AG09319 (cell line): ENCODE measurements around a stretch of chr11.

DNA sequence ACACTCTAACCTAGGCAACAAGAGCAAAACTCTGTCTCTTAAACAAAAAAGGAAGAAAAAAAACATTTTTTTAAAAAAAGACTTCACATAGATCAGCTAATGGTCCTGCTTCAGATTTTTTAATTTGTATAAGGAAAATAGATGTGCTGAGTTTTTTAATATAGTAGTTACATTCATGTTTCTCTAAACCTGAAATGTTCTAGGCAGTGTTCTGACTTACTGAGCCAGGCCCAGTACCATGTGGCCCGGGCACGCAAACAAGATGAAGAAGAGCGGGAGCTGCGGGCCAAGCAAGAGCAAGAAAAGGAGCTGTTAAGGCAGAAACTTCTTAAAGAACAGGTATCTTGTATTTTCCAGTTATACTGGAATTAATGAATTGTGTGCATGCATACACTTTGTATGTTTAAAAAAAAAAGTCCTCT lies 21.3 kb downstream of the CTR9 start:
- RRBS, result no CpG with 5 or more reads among the region's 4 CpGs

DNA sequence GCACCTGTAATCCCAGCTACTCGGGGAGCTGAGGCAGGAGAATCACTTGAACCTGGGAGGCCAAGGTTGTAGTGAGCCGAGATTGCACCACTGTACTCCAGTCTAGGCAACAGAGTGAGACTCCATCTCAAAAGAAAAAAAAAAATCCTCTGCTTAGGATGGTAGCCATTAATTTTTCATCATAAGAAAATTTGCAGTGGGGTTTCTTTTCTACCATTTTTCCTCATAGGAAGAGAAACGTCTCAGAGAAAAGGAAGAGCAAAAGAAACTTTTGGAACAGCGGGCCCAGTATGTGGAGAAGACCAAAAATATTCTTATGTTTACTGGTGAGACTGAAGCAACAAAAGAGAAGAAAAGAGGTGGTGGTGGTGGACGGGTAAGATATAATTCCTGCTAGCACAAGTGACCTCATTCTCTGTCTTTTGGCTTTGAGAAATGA lies 21.9 kb downstream of the CTR9 start:
- RRBS, result no CpG with 5 or more reads among the region's 5 CpGs

GRCh38 chr11:10899036-10899947 lies 41.4 kb upstream of the ZBED5 start:
- RRBS, result no CpG with 5 or more reads among the region's 10 CpGs

DNA sequence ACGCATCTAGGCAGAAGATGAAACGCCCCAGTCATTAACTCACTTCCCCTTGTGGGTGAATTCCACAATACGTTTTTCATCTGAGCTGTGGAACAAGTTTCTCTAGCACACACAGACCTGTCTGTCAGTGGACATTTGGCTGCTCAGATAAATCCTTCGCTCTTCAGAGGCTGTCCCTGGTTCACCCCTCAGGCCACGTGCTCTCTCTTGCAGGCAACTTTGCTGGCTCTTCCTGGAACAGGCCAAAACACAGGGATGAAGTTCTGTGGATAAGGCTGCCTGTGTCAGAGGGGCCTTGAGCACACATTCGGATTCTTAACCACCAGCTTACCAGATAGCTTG lies 42.1 kb upstream of the ZBED5 start:
- RRBS, result no CpG with 5 or more reads among the region's 6 CpGs

- RRBS, result no CpG with 5 or more reads among the region's 4 CpGs
These were observed 181.8 kb downstream of the CSNK2A3 start for GRCh38 chr11:11171205-11171762.

DNA sequence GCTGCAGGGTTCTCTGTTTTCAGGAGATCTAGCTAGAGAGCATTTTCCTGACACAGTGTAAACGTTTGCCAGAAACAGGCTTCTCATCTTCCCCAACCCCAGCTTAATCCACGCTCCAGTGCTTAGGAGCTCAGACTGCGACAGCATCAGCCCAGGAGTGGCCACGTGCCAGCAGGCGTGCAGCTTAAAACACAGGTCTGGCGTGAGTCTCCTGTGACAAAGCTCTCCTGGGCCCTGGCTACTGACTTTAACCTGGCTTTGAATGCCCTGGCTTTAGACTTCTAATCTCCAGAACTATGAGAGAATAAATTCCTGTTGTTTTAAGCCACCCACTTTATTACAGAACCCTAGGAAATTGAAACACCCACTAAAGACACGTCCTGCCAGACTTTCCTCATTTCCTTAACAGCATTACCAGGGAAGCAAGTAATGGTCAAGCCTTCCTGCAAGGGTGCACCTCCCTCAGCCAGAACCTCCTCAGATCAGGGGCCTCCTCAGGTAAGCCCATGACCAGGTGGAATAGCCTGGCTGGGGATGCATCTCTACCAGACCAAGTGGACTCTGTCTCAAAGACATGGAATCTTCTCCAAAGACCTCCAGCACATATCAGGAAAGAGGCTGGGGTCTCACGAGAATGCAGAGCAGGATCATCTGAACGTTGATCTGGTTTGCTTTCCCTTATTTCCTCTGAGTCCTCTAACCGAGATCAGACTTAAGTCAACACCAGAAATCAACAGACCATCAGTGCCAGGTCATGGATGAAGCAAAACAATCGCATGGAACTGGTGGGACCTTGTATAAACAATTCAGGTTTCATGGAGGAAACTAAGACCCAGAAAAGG lies 66.3 kb downstream of the GALNT18 start:
- RRBS, result no CpG with 5 or more reads among the region's 11 CpGs

DNA sequence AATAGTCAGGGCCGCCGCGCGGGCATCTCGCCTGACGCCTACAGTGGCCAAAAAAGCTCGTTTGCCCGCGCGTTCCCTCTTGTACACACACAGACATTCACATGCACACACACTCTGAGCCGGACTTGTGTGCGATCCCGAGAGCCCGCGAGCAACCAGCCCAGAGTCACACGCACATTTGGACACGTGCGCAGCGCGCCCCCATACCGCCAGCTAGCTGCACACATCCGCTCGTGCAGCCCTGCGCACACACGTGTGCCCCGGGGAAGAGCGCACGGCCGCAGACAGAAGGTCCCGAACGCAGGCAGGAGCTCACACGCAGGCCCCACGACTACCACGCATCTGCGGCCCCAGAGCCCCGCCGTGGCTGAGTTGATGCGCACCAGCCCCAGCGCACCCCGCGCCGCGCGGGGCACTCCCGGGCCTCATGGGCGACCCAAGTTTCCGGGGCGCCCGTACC lies 875 bp downstream of the GALNT18 start:
- RRBS, result no CpG with 5 or more reads among the region's 49 CpGs

DNA sequence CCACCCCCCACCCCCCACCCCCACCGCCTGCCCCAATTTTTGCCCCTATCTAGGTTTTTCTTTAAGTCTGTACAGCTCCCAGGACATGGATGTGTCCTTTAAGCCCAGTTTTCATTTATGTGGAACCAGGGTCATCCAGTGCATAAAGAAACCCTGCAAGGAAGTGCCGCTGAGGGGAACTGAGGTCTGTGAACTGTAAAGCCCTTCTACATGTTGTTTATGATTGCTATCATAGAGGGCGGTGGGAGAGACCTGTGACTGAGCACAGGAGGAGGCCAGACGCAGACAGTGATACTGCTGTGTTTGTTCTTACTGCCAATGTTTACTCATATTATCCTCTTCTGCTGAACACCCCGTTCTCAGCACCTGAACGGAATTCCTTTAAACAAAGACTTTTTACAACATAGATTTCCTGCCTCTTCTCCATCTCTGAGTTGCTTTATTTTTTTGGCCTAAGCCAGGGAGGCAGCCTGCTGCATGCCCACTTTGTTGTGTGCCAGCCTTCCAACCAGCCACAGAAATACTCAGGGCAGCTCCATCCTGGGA lies 949 bp upstream of the GALNT18 start:
- RRBS, result no CpG with 5 or more reads among the region's 6 CpGs

DNA sequence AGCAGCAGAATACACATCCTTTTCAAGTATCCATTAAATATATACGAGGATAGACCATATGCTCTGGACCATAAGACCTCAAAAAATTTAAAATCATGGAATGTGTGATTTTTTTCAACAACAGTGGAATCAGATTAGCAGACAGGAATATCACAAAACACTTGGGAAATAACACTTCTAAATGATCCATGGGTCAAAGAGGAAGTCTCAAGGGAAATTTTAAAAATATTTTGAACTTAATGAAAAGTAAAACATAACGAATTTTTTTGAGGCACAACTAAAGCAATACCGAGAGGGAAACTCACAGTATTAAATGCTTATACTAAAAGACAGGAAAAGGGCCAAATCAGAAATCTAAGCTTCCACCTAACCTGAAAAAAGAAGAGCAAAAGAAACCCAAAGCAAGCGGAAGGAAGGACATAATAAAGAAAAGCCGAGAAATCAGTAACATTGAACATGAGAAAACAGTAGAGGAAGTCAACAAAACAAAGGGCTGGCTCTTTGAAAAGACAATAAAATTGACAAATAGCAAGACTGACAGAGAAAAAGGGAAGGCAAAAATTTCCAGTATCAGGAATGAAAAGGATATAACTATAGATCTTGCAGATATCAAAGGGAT lies 70.1 kb downstream of the USP47 start:
- RRBS, result no CpG with 5 or more reads among the region's 5 CpGs

DNA sequence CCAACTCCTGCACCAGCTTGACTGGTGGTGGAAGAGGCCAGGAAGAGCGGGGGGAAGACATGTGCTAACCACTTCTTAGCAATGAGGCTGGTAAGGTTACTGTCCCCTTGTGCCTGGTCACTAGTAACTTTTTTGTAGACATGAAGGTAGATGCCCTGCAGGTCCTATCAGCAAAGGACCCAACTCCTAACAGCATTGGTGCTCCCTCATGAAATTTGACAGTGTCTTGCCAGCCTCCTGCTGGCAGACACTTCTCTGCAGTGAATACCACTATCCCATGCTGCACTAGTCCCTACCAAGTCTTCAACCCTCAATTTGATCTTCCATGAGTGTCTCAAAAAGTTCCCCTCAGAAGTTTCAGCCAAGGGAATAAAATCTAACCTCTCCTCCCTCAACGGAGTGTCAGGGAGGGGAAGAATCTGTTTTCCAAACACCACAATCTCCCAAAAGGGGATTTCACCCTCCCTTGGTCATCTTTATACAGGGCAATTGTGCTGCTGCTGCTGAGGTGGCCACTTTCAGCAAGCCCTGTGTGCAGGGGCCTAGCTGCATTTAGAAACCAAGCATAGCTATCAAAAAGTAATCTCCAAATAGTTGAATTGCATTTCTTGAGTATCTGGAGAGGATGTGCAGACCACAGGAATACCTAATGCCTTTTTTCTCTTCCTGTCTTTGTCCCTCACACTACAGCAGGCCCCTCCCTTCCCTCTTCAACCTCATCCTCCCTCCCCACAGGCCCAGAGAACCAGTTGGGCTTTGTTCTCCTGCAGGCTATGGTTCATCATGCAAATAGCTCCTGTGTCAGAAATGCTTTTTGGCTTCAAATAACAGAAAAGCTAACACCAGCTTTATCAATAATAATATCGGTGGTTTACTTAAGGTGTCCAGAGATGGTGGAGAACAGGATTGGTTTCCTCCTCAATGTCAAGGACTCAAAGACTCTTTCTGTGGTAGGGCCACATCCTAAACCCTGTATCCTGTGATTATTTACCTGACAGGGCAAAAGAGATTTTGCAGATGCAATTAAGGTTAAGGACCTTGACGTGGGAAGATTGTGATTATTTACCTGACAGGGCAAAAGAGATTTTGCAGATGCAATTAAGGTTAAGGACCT lies 47.9 kb downstream of the DKK3 start:
- RRBS, result no CpG with 5 or more reads among the region's 4 CpGs

DNA sequence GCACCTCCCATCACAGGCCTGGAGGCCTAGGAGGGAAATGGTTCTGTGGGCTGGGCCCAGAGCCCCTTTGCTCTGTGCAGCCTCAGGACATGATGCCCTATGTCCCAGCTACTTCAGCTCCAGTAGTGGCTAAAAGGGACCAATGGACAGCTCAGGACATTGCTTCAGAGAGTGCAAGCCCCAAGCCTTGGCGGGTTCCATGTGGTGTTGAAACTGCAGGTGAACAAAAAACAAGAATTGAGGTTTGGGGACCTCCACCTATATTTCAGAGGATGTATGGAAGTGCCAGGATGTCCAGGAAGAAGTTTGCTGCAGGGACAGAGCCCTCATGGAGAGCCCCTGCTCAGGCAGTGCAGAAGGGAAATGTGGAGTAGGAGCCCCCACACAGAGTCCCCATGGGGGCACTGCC lies 14.7 kb upstream of the DKK3 start:
- RRBS, result no CpG with 5 or more reads among the region's 1 CpG

DNA sequence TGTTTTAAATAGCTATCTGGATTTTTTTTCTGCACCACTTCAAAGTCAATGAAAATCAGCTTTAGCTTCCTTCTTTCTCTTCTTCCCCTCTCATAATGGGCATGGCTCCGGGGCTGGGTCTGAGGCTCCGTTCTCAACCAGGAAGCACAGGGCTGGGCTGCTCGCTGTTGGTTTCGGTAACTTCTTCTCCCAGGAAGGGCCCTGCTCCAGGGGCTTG lies 23.8 kb downstream of the MICAL2 start:
- RRBS, result no CpG with 5 or more reads among the region's 4 CpGs

DNA sequence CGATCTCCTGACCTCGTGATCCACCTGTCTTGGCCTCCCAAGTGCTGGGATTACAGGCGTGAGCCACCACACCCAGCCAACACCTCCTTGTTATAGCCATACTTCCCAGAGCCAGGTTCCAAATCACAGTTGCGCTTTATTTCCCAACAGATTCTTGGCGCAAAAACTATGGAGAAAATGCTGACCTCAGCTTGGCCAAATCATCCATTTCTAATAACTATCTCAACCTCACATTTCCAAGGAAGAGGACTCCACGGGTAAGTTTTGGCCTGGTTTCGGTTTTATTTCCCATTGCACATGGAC lies 116.4 kb downstream of the MICAL2 start:
- RRBS, result no CpG with 5 or more reads among the region's 7 CpGs

- RRBS, result no CpG with 5 or more reads among the region's 5 CpGs
These were observed 20.3 kb downstream of the PARVA start for GRCh38 chr11:12397616-12398144.

GRCh38 chr11:12409628-12409991 lies 32.2 kb downstream of the PARVA start:
- RRBS, result no CpG with 5 or more reads among the region's 3 CpGs

DNA sequence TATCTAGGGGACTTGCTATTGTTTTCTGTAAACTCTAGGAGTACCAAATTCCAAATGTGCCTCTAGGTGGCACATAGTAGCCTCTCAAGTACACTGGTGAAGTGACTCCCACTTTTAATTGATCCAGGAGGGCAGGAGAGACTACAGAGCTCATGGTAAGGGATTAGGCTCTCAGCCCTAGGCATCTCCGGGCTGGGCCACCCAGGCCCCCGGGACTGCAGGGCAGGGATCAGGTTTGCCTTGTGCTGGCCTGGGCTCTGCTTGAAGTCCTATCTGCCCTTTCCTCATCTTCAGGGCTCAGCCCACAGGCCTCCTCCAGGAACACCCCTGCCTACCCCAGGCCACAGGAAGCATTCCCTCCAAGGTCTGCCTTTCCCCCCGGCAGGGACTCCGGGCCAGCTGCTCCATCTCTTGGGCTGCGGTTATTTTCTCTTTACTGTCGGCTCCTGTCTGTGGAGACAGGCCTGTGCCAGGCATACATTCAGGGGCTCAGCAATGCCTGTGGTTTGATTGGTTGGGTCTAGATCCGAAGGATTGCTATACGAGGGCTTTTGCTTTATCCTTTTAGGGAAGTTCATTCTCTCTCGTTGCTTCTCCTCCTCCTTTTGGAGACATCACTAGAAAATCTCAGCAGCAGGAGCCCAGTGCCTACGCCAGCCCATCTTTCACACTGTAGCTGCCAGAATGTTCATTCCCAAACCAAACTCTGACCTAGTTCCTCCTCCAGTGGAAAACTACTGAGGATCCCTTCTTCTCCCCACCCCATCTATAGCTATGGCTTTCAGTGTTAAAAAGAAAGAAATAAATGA lies 32.8 kb downstream of the PARVA start:
- RRBS, result no CpG with 5 or more reads among the region's 10 CpGs

- RRBS, result no CpG with 5 or more reads among the region's 8 CpGs
These were observed 53.6 kb downstream of the PARVA start for GRCh38 chr11:12430838-12431486.

GRCh38 chr11:12539324-12540239 lies 134.6 kb upstream of the TEAD1 start:
- RRBS, result no CpG with 5 or more reads among the region's 8 CpGs

- RRBS, result no CpG with 5 or more reads among the region's 24 CpGs
These were observed 1.1 kb downstream of the TEAD1 start for GRCh38 chr11:12675279-12675767.